Right ventricle myocardium (tissue), 1 donor: ENCODE data around the gene TULP4.

DNA sequence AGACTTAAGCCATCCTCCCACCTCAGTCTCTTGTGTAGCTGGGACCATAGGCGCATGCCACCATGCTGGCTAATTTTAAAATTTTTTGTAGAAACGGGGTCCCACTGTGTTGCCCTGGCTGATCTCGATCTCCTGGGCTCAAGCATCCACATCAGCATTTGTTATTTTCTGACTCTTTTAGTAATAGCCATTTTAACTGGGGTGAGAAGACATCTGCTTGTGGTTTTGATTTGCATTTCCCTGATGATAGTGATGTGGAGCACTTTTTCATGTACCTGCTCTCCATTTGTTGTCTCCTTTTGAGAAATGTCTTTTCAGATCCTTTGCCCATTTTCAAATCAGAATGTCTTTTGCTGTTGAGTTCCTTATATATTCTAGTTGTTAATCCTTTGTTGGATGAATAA, 22.2 kb upstream of the TULP4 start:
- PRO-cap, 2 experiments = no peak in any of the 2 experiments

DNA sequence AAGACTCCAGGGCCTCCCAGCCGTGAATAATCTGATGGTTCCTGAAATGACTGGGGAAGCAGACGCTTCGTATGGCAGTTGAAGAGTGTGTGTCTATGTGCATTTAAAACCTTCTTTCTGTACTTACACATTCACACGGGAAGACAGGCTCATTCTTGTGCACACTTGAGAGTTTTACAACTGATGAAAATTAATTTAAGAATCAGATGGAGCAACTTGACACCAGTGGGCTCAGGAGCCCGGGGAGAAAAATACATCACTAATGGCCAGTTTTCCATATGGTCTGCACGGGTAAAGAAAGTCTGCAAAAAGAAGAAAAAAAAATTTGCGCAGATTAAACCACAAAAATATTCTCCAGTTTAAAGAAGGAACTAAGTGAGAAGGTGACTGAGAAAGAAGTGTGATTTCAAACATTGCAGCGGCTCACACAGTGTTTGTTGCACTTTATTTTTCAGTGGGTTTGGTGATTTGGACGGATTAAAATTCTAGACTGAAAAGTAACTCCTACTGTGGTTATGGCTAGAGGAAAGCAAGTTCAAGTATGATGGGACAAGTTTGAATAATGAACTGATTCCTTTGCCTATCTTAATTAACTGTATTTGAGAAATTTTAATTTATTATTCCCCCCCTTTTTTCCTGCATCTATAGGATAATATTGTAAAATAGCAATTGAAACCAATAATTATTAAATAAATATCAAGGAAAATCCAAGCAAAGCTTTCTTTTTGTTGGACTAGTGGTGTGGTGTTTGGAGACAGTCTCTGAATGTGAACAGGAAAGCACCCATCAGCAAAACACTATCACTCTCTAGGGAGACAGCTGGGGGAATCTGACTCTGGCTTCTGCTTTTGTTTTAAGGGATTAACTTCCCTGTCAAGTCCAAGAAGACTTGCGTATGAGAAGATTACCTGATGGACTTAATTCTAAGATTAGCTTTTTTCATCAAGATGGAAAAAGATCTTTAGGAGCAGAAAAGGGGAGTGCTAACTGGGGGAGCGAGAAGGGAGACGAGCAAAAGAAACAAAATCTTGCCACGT, at the start of gene TULP4:
TULP4 (plus strand) TSS at position 409 of the 1,037 bp plus-strand sequence.
- PRO-cap, 2 experiments = no peak in any of the 2 experiments

GRCh38 chr6:158412042-158412484, 99.8 kb downstream of the TULP4 start:
- PRO-cap, 2 experiments = no peak in any of the 2 experiments

- PRO-cap, 2 experiments = no peak in any of the 2 experiments
These were observed 56.1 kb upstream of the TMEM181 start for GRCh38 chr6:158503733-158504266.

- PRO-cap, 2 experiments = no peak in any of the 2 experiments
These were observed 32.8 kb downstream of the DYNLT1 start for GRCh38 chr6:158611371-158612498.

DNA sequence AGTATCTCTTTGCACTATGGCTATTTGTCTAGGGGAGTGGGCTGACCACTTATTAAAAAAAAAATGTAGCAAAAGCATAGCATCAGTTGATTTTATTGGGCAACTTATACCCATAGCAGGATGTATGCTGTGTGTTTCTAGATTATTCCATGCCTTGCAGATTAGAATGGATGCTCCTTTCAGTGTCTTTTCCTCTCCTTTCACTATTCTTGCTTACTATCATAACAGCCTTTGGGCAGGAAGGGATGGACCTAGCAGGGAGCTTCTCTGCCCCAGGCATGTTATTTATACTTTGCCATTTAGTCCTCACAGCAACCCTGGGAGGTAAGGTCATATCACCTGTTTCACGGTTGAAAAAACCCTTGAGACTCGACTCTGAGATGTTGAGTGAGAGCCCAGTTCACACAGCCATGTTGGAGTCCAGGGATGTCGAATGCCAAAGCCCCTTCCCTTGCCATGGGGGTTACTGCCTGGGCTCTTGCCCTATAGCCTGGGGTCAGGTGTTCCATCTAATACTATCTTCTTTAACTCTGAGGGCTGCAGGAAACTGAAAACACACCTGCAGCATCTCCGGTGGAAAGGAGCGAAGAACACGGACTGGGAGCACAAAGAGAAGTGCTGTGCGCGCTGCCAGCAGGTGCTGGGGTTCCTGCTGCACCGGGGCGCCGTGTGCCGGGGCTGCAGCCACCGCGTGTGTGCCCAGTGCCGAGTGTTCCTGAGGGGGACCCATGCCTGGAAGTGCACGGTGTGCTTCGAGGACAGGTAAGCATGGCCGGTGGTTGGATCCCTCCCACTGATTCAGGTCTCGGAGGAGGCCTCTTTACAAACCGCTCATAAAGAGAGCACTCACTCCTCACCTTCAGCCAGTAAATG, 15.2 kb downstream of the SYTL3 start:
- PRO-cap, 2 experiments = no peak in any of the 2 experiments

- PRO-cap, 2 experiments = no peak in any of the 2 experiments
These were observed 54.7 kb downstream of the EZR start for GRCh38 chr6:158764163-158765126.

- PRO-cap, 2 experiments = no peak in any of the 2 experiments
These were observed 49.6 kb downstream of the EZR start for GRCh38 chr6:158769284-158770152.

GRCh38 chr6:158826025-158826644, 7.0 kb upstream of the EZR start:
- PRO-cap, 2 experiments = no peak in any of the 2 experiments

DNA sequence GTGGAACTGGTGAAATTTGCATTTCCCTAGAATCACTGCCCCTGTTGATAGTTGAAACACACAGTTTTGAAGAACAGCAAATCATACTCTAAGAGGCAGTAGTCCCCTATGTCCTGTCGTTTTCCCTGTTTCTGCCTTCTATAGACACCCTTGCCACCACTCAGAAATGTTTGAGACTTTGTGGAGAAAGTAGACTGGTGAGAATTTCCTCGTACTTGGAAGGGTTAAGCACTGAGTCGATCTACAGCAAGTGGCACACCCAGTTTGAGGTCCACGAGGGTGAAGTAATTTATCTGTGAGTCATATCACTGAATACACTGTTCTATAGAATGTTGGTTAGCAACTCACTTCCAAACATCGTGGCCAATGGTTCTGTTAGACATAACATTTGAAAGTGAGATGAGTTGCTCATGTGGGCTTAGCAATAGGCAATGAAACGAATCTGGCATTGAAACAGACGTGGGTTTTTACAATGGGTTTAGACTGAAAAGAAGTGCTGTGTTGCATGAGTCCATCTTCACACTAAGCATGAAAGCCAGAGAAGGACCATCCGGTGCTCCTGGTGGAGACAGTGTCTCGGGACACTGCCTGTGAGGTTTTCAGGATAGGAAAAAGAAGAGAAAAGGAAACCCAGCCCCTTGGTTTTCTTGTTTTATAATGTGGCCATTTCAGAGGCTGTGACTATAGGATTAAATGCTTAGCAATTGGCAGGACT, 30.8 kb upstream of the EZR start:
- PRO-cap, 2 experiments = no peak in any of the 2 experiments

DNA sequence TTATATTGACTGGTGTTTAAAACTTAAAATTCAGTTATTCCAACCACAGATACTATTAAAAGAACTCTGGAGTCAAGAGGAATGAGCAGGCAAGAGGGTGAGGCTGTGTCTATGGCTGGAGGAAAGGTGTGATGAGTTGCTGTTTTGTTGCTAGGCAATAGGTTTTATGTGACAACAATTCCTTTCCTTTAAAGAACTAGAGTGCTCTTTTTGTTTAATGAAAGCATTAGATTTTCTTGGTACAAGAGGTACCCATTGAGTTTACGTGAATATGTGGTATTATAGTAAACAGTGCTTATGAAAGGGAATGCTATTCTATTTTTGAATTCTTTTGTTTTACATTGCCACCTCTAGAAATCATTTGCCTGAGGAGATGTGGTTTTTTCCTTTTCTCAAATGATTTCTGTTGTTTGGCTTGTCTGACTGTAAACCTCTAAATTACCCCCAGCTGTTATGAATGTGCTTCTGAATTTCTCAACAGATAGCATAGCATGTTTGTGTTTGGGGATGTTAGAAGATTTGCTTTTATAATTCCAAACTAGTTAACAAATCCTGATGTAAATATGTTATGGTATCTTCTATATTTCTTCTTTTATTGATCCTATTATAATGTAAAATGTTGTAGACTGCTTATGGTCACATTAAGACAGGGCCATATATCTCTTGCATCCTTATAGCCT, 31.5 kb upstream of the EZR start:
- PRO-cap, 2 experiments = no peak in any of the 2 experiments

DNA sequence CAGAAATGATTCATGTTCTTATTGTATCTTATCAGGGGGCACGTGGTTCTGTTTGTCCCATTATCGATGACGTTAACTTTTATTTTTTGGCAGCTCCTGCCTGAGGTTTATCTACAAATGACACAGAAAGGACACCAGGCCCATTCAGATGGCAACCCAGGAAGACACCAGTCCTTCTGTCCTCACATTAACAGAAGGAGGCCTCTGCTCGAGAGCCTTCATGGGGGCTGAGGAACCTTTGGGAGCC, 41.2 kb upstream of the EZR start:
- PRO-cap, 2 experiments = no peak in any of the 2 experiments

GRCh38 chr6:158922079-158922488, 77.9 kb downstream of the RSPH3 start:
- PRO-cap, 2 experiments = no peak in any of the 2 experiments

DNA sequence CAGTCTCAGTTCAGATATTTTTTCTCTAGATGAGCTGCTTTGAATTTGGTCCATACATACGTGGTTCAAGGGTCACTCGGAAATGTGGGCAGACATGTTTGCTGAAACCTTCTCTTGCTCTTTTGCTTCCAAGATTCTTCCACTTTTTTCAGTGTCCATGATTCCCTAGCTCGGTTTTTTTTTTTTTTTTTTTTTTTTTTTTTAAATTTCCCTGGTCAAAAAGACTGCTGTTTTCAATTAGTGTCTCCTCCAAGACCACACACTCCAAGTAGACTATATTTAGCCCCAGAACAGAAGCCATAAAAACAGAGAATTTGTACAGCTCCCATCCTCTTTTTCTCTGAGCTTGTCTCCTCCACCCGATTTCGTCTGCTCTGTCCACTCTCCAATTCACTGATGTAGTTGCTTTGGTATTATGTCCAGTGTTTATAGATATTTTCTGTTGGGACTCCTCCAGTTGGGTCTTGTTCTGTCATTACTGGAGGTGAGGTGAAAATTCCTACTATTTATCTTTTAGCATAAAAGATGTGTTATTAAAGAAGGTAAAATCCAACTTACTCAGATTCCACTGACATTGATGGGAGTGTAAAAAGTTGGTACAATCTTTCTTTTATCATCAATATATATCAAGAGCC, 37.6 kb downstream of the RSPH3 start:
- PRO-cap, 2 experiments = no peak in any of the 2 experiments

- PRO-cap, 2 experiments = no peak in any of the 2 experiments
These were observed 51.7 kb upstream of the FNDC1 start for GRCh38 chr6:159117497-159117999.

GRCh38 chr6:159692258-159693126, 549 bp downstream of the SOD2 start:
- PRO-cap, 2 experiments = peak in 2 of 2 experiments; most common plus-strand start chr6:159692715 (in 2)

DNA sequence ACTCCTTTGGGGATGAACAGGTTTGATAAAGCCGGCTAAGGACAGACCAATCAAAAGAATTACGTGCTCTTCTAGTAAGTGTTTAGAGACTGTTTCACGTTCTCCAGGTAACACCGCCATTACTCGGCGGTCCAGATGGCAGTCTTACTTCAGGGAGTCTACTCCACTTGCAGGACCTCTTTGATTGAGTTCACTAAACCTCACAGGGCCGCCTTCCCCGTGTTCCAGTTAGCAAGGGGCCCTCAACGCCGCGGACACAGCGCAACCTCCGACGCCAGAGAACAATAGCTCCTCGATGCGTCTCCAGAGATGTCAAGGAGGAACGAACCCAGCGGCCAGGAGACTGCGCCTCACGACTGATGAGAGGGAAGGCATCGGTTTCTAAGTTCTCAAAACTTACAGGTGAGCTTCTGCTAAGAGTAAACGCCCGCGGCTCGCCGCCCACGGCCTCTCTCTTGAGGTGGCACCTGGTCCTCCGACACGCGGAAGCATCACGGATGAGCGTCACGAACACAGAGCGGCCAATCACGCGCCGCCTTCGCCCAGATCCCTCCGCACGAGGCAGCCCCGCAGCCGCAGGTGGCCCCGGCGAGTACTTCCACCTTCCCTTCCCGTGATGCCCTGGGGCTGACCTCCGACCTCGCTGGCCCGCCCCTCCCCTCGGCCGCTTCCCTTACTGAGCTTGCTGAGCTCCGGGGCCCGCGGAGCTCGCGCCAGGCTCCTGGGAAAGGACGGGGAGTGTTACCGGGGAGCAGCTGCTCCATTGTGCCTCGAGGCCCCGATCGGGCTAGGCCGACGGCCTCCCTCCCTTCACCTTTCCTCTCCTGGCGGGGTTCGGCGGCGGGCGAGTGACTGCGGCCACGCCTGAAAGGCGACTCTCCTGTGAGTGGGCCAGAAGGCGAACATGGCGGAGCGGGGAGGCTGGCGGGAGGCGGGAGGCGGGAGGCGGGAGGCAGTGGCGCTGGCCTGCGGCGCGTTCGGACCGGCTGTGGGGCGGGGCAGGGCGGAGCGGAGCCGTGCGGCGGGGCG, 540 bp upstream of the WTAP start:
- PRO-cap, 2 experiments = peak in 2 of 2 experiments; most common plus-strand start position 676 of the sequence (in 2); most common minus-strand start position 499 of the sequence (in 2)

- PRO-cap, 2 experiments = no peak in any of the 2 experiments
These were observed 943 bp downstream of the ACAT2 start for GRCh38 chr6:159762679-159763296.

GRCh38 chr6:159766873-159767731, 5.3 kb downstream of the ACAT2 start:
- PRO-cap, 2 experiments = no peak in any of the 2 experiments

DNA sequence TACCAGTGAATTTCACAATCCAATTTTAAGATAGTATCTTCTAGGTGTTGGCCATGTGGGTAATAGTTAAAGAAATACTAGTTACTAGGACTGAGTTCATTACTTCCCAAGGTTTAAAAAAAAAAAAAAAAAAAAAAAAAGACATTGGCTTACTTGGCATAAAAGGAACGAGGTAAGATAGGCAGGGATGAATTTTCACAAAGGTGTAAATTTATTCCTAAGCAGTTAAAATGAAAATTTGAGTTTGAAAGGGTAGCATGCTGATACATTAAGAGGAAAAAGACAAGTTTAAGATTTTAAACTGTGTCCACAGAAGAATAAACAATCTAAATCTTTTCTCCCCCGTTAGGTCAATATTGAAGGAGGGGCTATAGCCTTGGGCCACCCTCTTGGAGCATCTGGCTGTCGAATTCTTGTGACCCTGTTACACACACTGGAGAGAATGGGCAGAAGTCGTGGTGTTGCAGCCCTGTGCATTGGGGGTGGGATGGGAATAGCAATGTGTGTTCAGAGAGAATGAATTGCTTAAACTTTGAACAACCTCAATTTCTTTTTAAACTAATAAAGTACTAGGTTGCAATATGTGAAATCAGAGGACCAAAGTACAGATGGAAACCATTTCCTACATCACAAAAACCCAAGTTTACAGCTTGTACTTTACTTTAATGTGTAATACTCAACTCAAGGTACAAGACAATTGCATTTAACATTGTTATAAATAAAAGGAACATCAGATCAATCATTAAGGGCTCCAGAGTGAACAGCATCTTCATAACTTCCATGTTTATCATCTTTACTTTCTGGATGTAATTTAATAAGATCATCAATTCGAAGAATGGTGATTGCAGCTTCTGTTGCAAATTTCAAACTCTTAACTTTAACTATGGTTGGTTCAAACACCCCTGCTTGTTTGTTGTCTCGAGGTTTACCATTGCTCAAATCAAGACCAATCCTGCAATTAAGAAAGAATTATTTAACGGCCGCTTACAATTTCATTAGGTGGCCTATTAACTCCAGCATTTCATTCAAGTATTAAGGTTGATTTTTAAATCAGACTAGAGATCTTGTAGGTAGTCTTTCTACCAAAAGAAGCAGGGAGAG, 10.7 kb downstream of the TCP1 start:
- PRO-cap, 2 experiments = no peak in any of the 2 experiments